Keratinocyte (primary cell): ENCODE measurements around a stretch of chr2.

DNA sequence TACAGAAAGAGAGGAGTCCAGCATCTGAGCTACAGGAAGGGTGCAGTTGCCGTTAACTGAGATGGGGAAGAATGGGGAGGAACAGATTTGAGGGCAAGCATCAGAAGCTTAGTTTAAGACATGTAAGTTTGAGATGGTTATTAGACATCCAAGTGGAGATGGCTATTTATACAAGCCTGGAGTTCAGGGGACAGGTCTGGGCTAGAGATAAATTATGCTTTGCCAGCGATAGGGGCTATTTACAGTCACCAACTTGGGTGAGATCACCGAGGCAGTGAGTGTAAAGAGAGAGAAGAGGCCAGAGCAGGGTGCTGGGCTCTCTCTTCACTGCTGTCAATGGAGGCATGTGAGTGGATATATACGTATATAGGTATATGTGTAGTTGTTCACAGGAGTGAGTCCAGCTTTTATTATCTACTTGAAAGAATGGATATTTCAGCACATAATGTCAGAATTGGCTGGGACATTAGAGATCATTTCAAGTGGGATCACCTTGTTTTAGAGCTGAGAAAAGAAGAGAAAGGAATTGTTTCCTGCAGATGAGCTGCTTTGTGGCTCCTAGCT lies 81.0 kb downstream of the QPCT start:
CAGE:
- cytosol, long polyA minus RNA = no peak
- cytosol, long polyA plus RNA = no peak
- long polyA plus RNA = no peak
- nucleus, long polyA minus RNA = no peak
- nucleus, long polyA plus RNA = no peak

GRCh38 chr2:37566355-37567173 lies 104.9 kb downstream of the CDC42EP3 start:
CAGE:
- cytosol, long polyA minus RNA = no peak
- cytosol, long polyA plus RNA = no peak
- long polyA plus RNA = no peak
- nucleus, long polyA minus RNA = no peak
- nucleus, long polyA plus RNA = no peak

DNA sequence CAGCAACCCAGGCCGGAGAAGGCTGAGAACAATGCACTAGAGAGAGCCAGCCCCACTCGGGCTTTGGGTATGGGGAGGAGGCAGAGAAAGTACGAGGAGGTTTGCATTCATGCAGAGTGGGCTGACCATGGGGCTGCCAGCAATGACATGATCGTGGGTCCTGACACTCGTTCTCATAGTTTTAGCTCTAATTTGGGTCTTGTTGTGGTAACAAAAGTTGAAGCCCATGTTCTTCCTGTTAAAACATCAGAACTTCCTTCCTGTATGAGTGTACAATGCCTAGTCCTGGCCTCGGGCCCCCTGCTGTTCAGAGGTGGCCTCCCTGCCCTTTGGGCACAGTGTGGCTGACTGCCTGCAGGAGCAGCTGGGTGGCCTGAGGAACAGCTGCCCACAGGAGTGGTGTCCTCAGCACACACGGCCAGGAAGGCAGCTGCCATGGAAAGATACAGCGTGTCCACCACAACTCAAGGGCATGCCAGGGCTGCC lies 22.9 kb downstream of the CDC42EP3 start:
CAGE:
- cytosol, long polyA minus RNA = no peak
- cytosol, long polyA plus RNA = no peak
- long polyA plus RNA = no peak
- nucleus, long polyA minus RNA = no peak
- nucleus, long polyA plus RNA = no peak

DNA sequence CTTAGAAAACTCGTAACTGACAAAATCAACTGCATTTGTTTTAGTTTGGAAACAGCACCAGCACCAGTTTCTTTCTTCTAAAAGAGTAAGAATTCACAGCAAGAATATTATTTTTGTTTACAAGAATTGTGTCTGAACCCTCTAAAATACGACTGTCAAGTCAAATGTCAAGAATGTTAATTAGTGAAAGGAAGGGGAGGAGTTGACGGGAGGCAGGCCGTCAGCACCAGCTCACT lies 94.5 kb upstream of the CDC42EP3 start:
CAGE:
- cytosol, long polyA minus RNA = no peak
- cytosol, long polyA plus RNA = no peak
- long polyA plus RNA = no peak
- nucleus, long polyA minus RNA = no peak
- nucleus, long polyA plus RNA = no peak

DNA sequence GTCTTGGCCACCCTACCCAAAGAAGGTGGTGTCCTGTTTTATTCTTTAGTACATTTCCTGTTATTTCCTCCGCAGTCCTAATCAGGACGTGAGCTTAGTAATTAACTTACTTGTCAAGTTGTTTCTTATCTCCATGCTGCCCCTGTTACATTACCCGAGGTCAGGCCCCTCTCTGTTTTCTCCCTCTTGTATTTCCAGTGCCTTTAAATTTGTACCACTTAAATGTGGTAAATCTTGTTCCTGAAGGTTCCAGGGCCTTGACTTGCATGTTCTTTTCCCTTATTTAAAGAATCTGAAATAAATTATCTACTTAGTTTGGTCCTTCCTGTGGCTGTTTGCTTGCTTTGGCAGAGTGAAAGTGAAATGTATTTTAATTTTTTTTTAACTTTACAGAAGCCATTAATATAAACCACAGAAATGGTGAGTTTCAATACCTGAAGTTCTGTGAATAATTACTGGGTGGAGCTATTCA lies 73.5 kb upstream of the RMDN2 start:
CAGE:
- cytosol, long polyA minus RNA = no peak
- cytosol, long polyA plus RNA = no peak
- long polyA plus RNA = no peak
- nucleus, long polyA minus RNA = no peak
- nucleus, long polyA plus RNA = no peak

DNA sequence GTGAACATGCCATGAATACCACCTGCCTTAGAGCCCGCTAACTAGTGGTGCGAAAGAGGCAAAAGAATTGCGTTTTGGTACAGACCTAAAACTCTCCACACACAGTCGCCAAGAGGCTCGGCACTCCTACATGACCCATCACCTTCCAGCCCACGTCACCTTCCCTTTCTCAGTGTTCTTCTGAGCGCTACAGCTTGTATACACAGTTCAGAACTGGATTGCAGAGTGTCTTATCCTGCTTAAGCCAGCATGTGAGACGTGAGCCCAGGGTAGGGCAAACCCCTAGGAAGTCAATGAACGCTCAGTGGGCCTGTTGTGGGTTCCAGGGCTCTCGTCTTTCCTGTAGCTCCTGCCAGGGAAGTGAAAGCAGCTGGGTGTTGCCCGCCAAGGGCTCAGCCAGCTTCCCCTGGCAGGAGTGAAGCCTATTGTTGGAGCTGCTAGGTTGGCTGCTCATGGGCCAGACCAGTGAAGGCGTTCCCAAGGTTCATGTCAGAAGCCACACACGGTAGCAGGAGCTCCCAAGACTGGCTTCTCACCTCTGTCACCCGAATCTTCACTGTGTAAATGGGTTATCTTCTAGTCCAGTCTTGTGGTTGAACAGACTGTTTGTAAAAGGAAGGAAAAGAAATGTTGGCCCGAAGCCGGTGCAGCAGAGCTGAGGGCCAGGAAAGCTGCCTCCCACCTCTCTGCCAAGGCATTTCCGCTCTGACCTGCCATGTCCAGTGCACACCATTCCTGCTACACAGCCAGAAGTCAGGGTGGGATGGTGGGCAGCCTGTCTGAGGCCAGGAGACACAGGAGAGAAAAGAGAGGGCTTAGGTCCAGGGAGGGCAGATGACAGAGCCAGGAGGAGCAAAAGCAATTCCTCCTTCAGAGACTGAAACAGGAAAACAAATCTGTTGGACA lies 69.7 kb upstream of the RMDN2 start:
CAGE:
- cytosol, long polyA minus RNA = no peak
- cytosol, long polyA plus RNA = no peak
- long polyA plus RNA = no peak
- nucleus, long polyA minus RNA = no peak
- nucleus, long polyA plus RNA = no peak

CAGE:
- cytosol, long polyA minus RNA = no peak
- cytosol, long polyA plus RNA = no peak
- long polyA plus RNA = no peak
- nucleus, long polyA minus RNA = no peak
- nucleus, long polyA plus RNA = no peak
These were observed 20.0 kb upstream of the RMDN2 start for GRCh38 chr2:37905048-37905492.

CAGE:
- cytosol, long polyA minus RNA = no peak
- cytosol, long polyA plus RNA = no peak
- long polyA plus RNA = no peak
- nucleus, long polyA minus RNA = no peak
- nucleus, long polyA plus RNA = no peak
These were observed 6.8 kb upstream of the CYP1B1 start for GRCh38 chr2:38082481-38083385.

GRCh38 chr2:38085907-38086401 lies 10.0 kb upstream of the CYP1B1 start:
CAGE:
- cytosol, long polyA minus RNA = no peak
- cytosol, long polyA plus RNA = no peak
- long polyA plus RNA = no peak
- nucleus, long polyA minus RNA = no peak
- nucleus, long polyA plus RNA = no peak

DNA sequence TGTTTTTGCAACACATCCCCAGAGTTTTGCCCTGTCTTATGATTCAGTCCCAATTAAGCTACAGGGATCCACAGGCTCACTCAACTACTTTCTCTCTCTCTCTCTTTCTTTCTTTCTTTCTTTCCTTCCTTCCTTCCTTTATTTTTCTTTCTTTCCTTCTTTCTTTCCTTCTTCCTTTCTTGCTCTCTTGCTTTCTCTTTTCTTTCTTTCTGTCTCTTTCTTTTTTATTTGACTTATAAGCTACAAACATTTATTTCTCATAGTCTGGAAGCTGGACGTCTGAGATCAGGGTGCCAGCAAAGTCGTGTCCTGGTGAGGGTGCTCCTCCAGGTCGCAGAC lies 142.0 kb upstream of the CYP1B1 start:
CAGE:
- cytosol, long polyA minus RNA = no peak
- cytosol, long polyA plus RNA = no peak
- long polyA plus RNA = no peak
- nucleus, long polyA minus RNA = no peak
- nucleus, long polyA plus RNA = no peak

DNA sequence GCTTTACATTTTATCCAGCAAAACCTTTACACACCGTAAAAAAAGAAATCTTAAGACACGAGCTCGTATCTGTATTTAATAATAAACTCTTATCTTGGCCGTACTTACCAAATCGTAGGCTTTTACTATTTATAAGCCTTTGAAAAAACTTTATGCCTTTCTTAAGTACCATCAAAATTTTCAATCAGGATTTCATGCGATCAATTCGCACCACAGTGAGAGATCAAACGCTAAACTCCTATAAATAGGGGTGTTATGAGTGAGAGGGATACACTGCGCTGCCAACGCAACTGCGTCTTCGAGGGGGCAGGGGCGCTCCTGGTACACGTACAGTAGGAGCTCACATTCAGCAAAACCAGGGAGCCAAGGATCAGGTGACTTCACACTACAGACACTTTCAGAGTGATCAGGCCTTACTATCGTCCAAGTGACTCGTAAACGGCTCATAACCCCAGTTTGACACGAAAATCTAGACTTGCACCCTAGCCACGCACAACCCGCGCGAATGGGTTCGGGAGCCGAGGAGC lies 1.0 kb downstream of the ATL2 start:
CAGE:
- cytosol, long polyA minus RNA = no peak
- cytosol, long polyA plus RNA = no peak
- long polyA plus RNA = no peak
- nucleus, long polyA minus RNA = no peak
- nucleus, long polyA plus RNA = no peak

DNA sequence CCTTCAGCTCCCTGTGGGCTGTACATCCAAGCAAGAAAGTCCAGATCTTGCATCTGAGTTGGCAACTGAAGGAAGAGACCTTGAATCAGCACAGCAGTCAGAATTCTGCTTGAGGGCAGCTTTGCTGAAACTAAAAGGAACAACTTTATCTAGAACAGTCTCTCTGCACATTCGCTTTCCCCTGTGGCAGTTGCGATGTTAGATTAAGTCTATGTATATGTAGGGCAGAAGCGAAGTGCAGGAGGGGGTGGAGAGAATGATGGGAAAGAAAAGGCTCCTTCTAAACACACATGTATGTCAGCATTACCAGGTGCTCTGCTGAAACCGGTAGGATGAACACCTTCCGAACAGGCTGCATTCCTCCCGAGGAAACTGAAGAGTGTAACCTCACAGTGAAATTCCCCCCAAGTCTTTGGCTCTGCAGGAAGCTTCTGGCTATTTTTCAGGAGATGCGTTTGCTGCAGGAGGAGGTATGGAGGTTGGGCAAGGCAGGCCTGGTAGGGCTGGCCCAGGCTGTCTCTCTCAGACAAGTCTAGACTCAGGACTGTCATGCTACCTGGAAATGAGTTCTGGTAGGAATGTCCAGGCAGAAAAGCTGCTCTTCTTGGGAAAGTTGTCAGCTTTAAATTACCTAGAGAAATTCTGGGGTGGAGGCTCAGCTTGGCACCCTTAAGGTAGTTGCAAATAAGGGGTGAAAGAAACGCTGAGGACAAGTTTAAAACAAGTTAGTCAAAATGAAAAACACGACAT lies 70.0 kb upstream of the ATL2 start:
CAGE:
- cytosol, long polyA minus RNA = no peak
- cytosol, long polyA plus RNA = no peak
- long polyA plus RNA = no peak
- nucleus, long polyA minus RNA = no peak
- nucleus, long polyA plus RNA = no peak

GRCh38 chr2:38508674-38508969 lies 94.1 kb downstream of the HNRNPLL start:
CAGE:
- cytosol, long polyA minus RNA = no peak
- cytosol, long polyA plus RNA = no peak
- long polyA plus RNA = no peak
- nucleus, long polyA minus RNA = no peak
- nucleus, long polyA plus RNA = no peak

GRCh38 chr2:38515358-38516338 lies 87.1 kb downstream of the HNRNPLL start:
CAGE:
- cytosol, long polyA minus RNA = no peak
- cytosol, long polyA plus RNA = no peak
- long polyA plus RNA = no peak
- nucleus, long polyA minus RNA = no peak
- nucleus, long polyA plus RNA = no peak

DNA sequence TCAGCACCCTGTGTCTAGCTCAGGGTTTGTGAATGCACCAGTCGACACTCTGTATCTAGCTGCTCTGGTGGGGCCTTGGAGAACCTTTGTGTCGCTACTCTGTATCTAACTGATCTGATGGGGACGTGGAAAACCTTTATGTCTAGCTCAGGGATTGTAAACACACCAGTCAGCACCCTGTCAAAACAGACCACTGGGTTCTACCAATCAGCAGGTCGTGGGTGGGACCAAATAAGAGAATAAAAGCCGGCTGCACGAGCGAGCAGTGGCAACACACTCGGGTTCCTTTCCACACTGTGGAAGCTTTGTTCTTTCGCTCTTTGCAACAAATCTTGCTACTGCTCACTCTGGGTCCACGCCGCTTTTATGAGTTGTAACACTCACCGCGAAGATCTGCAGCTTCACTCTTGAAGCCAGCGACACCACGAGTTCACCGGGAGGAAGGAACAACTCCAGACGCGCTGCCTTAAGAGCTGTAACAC lies 124.0 kb upstream of the SOS1 start:
CAGE:
- cytosol, long polyA minus RNA = no peak
- cytosol, long polyA plus RNA = no peak
- long polyA plus RNA = no peak
- nucleus, long polyA minus RNA = no peak
- nucleus, long polyA plus RNA = no peak

GRCh38 chr2:39308396-39308793 lies 128.7 kb downstream of the MAP4K3 start:
CAGE:
- cytosol, long polyA minus RNA = no peak
- cytosol, long polyA plus RNA = no peak
- long polyA plus RNA = no peak
- nucleus, long polyA minus RNA = no peak
- nucleus, long polyA plus RNA = no peak

DNA sequence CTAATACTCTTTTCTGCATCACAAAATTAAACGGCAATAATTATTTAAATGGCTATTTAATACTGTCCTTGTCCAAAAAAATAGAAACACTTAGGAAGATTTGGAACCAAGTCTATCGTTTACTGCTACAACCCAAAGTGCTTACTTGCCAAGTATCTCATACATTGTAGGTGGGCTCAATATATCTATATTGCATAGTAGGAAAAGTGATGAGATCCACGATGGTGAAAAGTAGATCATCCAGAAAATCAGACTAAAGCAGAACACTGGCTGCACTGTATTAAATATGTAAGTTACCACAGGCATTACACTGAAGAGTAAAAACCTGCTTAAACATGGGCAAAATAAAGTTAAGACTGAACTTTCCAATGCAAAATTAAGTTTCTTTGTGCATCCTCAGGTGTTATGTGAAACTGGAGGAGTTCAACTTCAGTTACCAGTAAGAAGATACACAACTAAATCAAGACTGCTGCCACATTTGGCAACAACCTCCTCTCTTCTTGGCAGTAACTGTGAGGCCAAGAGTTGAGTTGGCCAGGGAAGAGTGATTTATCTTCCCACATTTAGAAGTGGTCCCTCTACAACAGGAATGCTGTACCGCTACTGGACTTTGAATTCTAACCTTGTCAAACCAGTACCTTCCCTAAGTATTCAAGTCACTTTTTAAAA lies 1.4 kb downstream of the MAP4K3 start:
CAGE:
- cytosol, long polyA minus RNA = no peak
- cytosol, long polyA plus RNA = no peak
- long polyA plus RNA = no peak
- nucleus, long polyA minus RNA = no peak
- nucleus, long polyA plus RNA = no peak

GRCh38 chr2:39911022-39911373 lies 131.9 kb upstream of the THUMPD2 start:
CAGE:
- cytosol, long polyA minus RNA = no peak
- cytosol, long polyA plus RNA = no peak
- long polyA plus RNA = no peak
- nucleus, long polyA minus RNA = no peak
- nucleus, long polyA plus RNA = no peak

CAGE:
- cytosol, long polyA minus RNA = no peak
- cytosol, long polyA plus RNA = no peak
- long polyA plus RNA = no peak
- nucleus, long polyA minus RNA = no peak
- nucleus, long polyA plus RNA = no peak
These were observed 165.3 kb upstream of the THUMPD2 start for GRCh38 chr2:39944314-39944710.

CAGE:
- cytosol, long polyA minus RNA = no peak
- cytosol, long polyA plus RNA = no peak
- long polyA plus RNA = no peak
- nucleus, long polyA minus RNA = no peak
- nucleus, long polyA plus RNA = no peak
These were observed 408 bp upstream of the SLC8A1 start for GRCh38 chr2:40452363-40452633.